Measurements from ENCODE around the genes POTEF, SMPD4, GPR39 and LYPD1.

GRCh38 chr2:130129060-130129522 lies at the start of gene POTEF:
Gene POTEF (minus strand): TSS chr2:130129222.
- PRO-cap, result no peak

- PRO-cap, result no peak
Measured at GRCh38 chr2:130129523-130129977, 528 bp upstream of the POTEF start.

GRCh38 chr2:130181041-130181855 lies at the start of gene SMPD4:
Gene SMPD4 (minus strand): TSS chr2:130181602.
- PRO-cap, result bidirectional peak, plus-strand start at chr2:130181700, minus-strand start at chr2:130181599

DNA sequence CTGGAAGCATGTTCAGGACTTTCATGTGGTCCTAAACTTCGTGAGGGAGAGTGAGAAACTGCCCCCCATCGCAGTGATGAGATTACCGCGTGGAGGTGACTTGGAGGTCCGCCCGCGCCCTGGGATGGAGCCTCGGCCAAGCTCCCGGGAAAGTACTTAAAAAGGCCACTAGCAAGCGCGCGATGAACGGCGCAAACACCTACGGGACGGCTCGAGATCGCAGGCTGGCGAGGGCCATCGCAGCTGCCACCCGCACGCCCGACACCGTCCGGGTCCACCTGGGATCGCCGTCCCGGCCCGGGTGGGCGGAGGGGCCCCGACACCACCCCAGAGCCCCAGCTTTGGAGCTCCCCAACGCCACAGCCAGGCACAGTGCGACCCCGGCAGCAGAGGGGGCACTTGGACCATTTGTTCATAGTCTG lies 53.6 kb downstream of the CCDC115 start:
- PRO-cap, result unidirectional peak, plus-strand start at position 214 of the sequence

- PRO-cap, result no peak
Measured at GRCh38 chr2:130807605-130808463, 28.9 kb upstream of the ARHGEF4 start.

DNA sequence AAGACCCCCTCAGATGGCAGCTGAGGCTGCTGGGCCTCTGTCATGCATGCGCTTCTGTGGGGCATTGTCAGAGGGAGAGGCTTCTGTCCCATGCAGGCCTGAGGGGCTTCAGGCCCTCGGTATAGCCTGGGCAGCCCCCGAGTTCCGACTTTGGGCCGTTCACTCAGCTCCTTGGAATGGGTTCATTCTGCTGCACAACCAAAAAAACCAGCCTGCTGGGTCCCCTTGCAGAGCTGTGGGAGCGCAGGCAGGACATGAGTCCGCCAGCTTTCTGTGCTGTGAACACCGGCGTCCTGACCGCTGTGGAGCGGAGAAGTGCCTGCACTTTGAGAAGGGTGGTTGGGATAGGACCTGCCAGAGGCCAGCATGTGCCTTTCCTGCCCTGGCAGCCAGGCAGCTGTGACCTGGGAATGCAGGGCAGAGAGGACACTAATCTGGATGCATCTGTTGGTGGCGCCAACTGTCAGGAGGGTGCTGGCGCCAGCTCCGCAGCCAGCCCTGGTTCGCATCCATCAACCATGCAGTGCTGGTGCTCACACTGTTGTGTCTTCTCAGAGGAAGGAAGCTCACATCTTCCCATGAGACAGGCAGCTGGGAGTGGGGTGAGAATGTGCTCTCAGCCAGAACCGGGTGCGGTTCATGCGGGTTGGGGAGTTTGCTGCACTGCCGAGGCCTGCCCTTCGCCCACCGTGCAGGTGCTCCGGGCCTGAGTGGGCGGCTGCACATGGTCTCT lies 14.3 kb downstream of the ARHGEF4 start:
- PRO-cap, result no peak

- PRO-cap, result no peak
Measured at GRCh38 chr2:131051457-131052474, 41.5 kb downstream of the FAM168B start.

DNA sequence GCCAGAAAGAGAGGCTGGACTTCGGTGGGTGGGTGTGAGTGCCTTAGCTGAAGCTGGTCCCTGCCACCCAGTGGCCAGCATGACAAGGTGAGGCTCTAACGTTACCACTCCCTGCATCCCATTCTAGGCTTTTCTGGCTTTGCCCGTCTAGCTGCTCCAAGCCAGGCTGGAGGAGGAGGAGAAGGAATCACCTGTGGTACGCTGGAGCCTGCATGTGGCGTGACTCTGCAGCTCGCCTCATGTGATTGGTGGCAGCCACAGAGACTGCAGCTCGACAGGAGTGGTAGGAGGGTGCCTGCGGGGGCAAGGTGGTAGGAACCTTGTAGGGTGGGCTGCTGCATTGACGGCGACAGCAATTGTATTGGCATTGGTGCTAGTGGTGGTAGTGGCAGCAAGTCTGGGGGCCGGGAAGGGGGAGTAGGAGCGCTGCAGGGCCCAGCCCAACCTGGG lies 17.3 kb downstream of the CCDC74A start:
- PRO-cap, result no peak

DNA sequence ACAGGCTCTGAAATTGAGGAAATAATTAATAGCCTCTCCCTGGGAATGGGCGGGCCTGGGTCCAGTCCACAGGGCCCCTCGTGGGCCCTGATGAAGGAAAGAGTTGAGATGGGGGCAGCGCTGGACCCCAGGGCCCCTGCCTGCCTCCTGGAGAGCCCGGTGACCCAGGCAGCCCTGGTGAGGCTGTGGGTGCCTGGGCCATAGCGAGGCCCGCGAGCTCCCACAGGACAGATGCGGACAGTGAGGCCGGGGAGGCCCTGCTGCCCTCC lies 154.0 kb downstream of the CCDC74A start:
- PRO-cap, result unidirectional peak, plus-strand start at position 69 of the sequence

DNA sequence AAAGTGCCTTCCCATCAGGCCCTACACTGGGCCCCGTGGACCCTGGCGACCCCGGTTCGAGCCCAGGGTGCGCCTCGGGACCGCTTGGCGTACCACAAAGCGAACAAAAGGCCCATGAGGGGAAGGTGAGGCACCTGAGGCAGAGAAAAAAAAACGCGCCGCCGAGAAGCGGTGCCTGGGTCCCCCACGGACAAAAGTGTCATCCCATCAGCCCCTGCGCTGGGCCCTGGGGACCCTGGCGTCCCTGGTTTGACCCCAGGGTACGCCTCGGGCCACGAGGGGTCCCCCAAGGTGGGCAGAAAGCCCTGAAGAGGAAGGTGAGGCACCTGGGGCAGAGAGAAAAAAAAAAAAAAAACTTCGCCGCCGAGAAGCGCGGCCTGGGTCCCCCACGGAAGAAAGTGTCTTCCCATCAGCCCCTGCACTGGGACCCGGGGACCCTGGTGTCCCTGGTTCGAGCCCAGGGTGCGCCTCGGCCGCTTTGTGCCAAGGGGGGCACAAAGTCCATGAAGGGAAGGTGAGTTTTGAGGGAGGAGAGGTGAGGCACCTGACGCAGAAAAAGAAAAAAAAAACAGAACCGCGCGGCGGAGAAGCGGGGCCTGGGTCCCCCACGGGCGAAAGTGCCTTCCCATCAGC lies 226.8 kb downstream of the CCDC74A start:
- PRO-cap, result no peak

GRCh38 chr2:131802391-131802934 lies 274.8 kb downstream of the CCDC74A start:
- PRO-cap, result unidirectional peak, minus-strand start at chr2:131802703

GRCh38 chr2:132346764-132347860 lies 69.5 kb upstream of the GPR39 start:
- PRO-cap, result no peak

DNA sequence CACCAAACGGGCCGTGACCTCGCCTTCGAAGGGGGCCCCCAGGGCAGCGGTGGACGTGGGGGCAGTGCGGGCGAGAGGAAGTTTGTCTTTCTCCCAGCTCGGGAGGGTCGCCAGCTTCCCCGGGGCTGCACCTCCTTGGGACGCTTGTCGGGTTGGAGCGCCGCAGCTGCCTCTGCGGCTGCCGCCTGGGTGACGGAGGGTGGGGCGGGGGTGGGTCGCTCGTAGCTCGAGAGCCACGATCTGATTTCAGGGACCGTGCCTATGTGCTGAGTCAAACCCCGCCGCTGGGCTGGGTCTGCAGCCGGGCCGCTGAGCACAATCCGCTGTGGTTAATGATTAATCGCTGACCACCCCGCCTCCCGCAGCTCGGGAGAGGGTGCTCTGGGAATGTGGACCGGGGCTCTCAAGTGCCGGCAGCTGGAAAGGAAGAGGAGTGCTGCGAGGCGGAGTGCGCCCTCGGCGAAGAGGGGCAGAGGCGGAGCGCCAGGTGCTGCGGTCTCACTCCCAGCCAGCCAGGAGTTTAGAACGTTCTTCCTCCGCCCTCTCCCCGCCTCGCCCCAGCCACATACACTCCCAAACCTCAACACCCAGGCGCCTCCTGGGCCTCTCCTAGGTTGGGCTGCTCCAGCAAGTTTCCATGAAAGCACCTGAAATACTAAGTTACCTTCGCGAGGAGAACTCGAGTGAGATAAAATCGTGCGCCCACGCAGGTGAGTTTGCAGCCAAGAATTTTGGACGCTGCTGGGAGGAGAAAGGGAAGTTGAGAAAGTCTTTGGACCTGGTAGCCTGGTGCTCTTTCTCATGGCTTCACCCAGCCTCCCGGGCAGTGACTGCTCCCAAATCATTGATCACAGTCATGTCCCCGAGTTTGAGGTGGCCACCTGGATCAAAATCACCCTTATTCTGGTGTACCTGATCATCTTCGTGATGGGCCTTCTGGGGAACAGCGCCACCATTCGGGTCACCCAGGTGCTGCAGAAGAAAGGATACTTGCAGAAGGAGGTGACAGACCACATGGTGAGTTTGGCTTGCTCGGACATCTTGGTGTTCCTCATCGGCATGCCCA lies at the start of gene GPR39:
Gene GPR39 (plus strand): TSS at position 564 of the 1,066 bp plus-strand sequence.
- PRO-cap, result bidirectional peak, plus-strand start at position 416 of the sequence, minus-strand start at position 286 of the sequence

GRCh38 chr2:132439739-132440615 lies 23.4 kb downstream of the GPR39 start:
- PRO-cap, result no peak

- PRO-cap, result no peak
Measured at GRCh38 chr2:132645938-132646539, 24.0 kb downstream of the LYPD1 start.

- PRO-cap, result bidirectional peak, plus-strand start at chr2:132670287, minus-strand start at chr2:132670209
Measured at GRCh38 chr2:132669805-132670521, at the start of gene LYPD1. Gene LYPD1 (minus strand): TSS chr2:132670205.

DNA sequence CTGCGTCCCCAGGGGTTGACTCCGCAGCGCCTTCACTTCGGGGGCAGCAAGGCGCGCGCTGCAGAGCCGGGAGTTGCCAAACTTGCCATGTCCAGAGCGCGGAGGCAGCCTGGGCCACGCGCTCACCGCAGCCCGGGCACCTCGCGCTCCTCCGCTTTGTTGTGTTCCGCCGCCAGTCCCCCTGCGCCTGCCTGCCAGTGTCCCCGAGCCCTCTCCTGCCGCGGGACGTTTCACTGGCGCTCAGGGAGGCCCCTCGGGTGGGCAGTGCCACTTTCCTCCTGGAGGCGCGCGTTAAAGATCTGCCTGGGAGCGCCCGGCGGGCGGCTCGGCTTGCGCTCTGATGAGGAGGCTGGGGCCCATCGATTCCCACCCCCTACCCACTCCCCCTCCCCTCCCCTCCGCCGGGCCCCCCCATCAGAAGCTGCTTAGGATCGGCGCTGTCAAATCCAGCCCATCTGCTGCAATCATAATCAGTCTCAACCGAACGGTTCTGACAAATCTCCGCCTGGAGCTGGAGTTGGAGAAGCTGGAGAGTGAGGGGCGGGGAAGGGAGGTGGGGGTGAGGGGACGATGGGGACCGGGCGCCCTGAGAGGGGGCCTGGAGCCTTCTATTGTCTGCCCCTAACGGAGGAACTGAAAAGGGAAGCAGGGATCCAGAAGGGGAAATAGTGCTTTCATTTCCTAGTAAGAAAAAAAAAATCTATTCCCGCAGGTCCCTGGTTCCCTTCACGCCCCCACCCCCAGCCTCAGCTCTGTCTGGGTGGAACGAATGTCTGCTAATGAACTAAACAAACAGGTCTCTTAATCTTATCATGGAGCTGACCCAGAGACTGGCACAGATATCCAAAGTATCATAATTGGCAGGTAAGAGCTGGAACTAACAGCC lies 301.5 kb downstream of the NCKAP5 start:
- PRO-cap, result no peak

GRCh38 chr2:133566760-133567585 lies 1.3 kb downstream of the NCKAP5 start:
- PRO-cap, result no peak

GRCh38 chr2:133910288-133910767 lies 342.1 kb upstream of the NCKAP5 start:
- PRO-cap, result no peak

GRCh38 chr2:134204670-134205046 lies 49.2 kb upstream of the MGAT5 start:
- PRO-cap, result no peak

Measured in colonic mucosa (tissue), 1 donor.